Lower leg skin (tissue), 2 donors: Measurements from ENCODE around the genes RBM44 and RAMP1.

GRCh38 chr2:237593719-237594417, 3.3 kb upstream of the RAB17 start:
- PRO-cap, result no peak
- RAMPAGE, long total RNA, 2 experiments, result no peak in any of the 2 experiments

DNA sequence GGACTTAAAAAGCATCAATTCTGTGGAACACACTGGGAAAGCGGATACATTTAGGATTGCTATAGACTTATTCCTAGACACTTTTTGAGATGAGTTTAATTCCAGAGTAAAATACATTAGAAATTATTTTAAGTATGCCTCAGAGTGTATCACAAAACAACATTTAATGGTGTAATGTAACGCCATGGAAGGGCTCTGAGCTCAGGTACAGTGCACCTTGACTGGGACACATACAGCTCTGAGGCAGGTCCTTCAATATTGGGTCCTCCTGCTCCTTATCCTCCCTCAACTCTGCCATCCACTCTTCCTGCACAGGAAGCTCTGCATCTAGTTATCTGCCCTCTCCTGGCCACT, 57.8 kb downstream of the LRRFIP1 start:
- PRO-cap, result no peak
- RAMPAGE, long total RNA, 2 experiments, result no peak in any of the 2 experiments

GRCh38 chr2:237694251-237694964, 67.0 kb downstream of the LRRFIP1 start:
- PRO-cap, result unidirectional peak, plus-strand start at chr2:237694734
- RAMPAGE, long total RNA, 2 experiments, result no peak in any of the 2 experiments

GRCh38 chr2:237714997-237715470, 83.5 kb upstream of the RBM44 start:
- PRO-cap, result no peak
- RAMPAGE, long total RNA, 2 experiments, result no peak in any of the 2 experiments

GRCh38 chr2:237715522-237716159, 82.9 kb upstream of the RBM44 start:
- PRO-cap, result unidirectional peak, plus-strand start at chr2:237715644
- RAMPAGE, long total RNA, 2 experiments, result no peak in any of the 2 experiments

DNA sequence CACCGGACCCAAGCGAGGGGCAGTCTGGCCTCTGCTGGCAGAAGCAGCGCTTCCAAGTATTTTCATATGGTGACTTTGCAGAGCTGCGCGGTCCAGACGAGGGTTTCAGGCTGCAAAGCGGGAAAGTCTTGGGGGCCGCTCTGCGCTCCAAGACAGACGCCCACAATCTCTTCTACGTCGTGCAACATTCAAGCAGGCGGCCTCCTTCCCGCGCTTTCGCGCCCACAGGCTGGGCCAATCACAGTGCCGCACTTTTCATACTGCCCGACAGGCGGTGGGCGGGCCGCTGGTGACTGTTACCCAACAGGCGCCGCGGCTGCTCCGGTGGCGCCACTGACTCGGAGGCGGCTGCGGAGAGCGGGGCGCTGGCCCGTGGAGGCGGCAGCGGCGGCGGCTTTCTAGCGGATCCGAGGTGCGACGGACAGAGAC, at the start of gene RBM44:
Gene RBM44 (plus strand): TSS at position 330 of the 429 bp plus-strand sequence.
- PRO-cap, result no peak
- RAMPAGE, long total RNA, 2 experiments, result no peak in any of the 2 experiments

DNA sequence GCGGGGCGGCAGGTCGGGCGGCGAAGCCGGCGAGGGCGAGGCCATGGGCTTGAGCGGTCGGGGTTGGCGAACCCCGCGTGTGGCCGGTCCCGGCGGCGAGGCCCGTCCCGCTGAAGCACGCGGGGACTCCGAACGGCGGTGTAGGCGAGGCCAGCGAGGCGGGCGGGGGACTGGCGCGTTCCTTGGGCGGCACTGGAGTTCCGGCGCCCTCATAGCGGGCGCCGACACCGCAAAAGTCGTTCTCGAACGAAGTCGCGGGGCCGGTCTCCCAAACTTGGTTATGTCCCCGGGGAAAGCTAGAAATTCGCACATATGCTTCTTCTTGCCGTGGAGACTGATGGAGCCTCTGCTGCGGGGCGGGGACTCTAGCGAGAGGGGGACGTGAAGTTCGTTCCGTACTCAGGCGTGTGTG, 306 bp downstream of the RBM44 start:
- PRO-cap, result no peak
- RAMPAGE, long total RNA, 2 experiments, result no peak in any of the 2 experiments

- PRO-cap, result unidirectional peak, plus-strand start at chr2:237859623
- RAMPAGE, long total RNA, 2 experiments, result start-site peak on the plus strand in 1 of 2 experiments, at chr2:237859617-237859624 at its widest, 23 reads per replicate
These were observed at the start of gene RAMP1 for GRCh38 chr2:237859438-237860623. RAMP1 (plus strand) TSS chr2:237859623.

DNA sequence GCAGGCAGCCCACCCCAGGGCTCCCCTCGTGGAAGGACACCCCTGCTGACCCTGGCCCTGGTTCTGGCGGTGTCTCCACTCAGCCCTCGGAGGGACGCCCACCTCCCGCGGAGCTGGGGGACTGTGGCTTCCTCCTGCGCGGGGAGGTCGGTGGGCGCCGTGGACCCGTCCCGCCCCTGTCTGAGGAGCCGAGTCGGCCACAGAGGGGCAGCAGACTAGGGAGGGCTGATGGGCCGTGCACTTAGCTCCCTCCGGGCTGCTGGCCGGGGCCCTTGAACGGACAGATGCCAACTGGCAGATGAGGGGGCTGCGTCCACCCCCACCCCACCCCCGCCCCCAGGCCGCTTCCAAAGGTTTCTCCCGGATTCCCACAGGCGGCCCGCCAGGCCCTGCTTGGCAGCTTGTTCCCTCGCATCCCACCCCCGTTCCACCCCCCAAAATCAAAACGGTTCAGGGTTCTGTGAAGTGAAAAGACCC, 10.4 kb upstream of the UBE2F start:
- PRO-cap, result unidirectional peak, minus-strand start at position 316 of the sequence
- RAMPAGE, long total RNA, 2 experiments, result no peak in any of the 2 experiments

DNA sequence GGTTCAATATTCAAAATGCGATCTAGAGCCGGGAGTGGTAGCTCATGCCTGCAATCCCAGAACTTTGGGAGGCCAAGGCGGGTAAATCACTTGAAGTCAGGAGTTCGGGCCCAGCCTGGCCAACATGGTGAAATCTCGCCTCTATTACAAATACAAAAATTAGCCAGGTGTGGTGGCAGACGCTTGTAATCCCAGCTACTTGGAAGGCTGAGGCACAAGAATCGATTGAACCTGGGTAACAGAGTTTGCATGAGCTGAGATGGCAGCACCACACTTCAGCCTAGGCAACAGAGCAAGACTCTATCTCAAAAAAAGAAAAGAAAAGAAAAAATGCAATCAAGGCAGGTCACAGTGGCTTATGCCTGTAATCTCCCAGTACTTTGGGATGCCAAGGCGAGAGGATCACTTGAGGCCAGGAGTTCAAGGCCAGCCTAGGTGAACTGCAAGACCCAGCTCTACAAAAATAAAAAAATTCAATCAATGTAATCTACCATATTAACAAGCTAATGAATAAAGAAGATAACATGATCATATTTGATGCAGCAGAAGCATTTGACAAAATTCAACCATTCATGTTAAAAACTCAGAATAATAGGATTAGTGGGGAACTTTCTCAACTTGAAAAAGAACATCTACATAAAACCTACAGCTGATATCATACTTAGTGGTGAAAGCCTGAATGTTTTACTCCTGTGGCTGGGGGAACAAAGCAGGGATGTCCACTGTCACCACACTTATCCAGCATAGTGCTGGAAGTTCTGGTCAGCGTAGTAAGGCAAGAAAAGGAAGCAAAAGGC, 11.8 kb upstream of the ESPNL start:
- PRO-cap, result no peak
- RAMPAGE, long total RNA, 2 experiments, result no peak in any of the 2 experiments

DNA sequence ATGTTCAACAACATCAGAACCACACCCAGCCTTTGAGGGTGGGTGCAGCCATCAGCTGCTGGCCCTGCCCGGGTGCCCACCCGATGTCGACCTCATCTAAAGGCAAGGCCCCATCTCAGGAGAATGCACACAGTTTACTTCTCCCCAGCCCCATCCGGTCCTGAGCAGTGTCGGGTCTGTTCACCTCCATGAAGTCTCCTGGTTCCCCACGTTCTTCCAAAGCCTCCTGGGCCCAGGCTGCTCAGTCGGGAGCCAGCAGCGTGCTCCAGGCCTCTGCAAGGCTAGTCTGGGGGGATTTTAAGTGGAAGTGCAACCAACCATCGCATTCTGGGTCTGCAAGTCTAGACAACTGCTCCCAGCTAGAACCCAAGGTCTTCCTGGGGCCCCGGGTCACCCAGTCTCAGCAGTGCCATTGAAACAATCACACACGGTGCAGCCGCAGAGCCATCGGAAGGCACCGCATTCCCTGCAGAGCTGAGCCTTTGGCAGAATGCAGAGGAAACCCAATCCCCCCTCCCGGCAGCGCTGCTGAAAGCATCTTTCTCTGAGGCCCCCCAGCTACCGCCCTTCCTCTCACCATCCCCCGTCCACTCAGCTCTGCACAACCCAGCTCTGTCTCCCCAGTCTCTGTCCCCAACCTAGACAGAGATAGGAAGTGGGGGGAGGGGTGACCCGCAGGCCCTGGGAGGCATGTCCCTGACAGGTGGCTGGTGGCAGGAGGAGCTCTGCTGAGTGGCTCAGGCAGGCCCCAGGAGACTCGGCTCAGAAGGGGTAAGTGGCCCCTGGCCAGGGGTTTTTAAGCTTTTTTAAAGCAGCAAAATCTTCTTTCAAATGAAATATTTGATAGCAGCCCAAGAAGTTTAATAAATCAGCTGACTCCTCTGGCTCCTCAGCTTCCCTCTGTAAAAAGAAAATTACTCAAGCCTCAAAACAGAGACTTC, 8.6 kb downstream of the ESPNL start:
- PRO-cap, result no peak
- RAMPAGE, long total RNA, 2 experiments, result no peak in any of the 2 experiments

DNA sequence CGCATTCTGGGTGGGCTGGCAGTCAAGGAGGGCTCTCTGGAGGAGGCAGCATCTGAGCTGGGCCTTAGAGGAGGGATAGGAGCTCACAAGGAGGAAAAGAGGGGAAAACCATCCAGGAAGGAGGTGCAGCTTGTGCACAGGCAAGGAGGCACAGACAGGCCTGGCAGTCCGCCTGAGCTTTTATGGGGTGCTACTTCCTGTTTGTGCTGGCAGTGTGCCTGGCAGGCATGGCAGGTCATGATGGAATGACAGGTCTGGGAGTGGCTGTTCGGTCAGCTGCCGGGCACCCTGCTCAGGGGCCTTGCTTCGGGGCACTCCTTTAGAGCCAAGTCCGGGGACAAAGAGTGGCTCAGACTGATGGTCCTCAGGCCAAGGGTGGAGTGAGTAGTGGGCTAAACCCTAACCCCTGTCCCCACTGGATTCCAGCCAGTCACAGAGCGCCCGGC, 3.4 kb downstream of the KLHL30 start:
- PRO-cap, result no peak
- RAMPAGE, long total RNA, 2 experiments, result no peak in any of the 2 experiments

DNA sequence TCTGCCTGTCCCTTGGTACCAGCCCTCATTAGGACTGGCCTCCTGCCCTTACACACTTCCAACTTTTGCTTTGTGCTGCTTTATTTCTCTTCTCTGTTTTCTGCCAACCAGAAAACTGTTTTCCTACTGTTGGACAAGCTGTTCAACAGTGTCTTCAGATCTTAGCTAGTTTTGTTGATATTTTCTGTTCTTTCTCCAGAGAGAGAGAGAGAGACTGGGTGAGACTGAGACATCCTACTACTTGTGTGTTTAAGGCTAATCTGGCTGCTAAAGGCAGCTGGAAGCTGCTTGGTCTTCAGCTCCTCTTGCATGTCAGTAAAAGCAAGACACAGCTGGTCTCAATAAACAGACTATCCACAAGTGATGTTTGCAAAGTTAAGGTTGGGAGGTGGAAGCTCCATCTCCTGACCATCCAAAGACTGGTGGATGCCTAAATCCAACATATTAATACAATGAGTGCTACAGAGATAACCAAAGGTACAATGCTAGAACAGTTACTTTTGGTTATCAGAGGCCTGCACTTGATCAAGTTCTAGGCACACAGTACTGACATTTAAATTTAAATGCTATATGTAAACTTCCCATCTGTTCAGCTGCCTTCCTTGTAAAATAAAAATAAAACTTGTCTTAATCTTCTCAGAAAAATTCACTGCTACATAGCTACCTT, 17.8 kb downstream of the ERFE start:
- PRO-cap, result no peak
- RAMPAGE, long total RNA, 2 experiments, result no peak in any of the 2 experiments

GRCh38 chr2:238272766-238273493, 15.5 kb downstream of the PER2 start:
- PRO-cap, result no peak
- RAMPAGE, long total RNA, 2 experiments, result no peak in any of the 2 experiments

GRCh38 chr2:238287069-238287317, 1.4 kb downstream of the PER2 start:
- PRO-cap, result no peak
- RAMPAGE, long total RNA, 2 experiments, result no peak in any of the 2 experiments

DNA sequence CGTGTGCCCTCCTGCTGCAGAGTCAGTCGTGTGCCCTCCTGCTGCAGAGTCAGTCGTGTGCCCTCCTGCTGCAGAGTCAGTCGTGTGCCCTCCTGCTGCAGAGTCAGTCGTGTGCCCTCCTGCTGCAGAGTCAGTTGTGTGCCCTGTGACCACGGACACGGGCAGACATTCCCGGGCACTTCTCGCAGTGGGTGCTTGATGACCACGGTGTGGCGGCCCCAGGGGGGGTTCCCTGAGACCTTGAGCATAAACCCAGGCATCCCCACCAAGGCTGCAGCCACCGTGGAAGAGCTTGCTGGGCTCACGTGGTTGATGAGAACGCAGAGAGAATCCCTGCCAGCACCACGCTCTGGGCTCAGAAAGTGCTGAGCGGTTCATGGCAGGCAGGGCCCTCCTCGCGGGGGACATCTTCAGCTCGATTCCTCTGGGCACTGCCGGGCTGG, 8.2 kb upstream of the PER2 start:
- PRO-cap, result no peak
- RAMPAGE, long total RNA, 2 experiments, result no peak in any of the 2 experiments

- PRO-cap, result no peak
- RAMPAGE, long total RNA, 2 experiments, result no peak in any of the 2 experiments
These were observed 17.4 kb downstream of the TRAF3IP1 start for GRCh38 chr2:238337589-238338193.

DNA sequence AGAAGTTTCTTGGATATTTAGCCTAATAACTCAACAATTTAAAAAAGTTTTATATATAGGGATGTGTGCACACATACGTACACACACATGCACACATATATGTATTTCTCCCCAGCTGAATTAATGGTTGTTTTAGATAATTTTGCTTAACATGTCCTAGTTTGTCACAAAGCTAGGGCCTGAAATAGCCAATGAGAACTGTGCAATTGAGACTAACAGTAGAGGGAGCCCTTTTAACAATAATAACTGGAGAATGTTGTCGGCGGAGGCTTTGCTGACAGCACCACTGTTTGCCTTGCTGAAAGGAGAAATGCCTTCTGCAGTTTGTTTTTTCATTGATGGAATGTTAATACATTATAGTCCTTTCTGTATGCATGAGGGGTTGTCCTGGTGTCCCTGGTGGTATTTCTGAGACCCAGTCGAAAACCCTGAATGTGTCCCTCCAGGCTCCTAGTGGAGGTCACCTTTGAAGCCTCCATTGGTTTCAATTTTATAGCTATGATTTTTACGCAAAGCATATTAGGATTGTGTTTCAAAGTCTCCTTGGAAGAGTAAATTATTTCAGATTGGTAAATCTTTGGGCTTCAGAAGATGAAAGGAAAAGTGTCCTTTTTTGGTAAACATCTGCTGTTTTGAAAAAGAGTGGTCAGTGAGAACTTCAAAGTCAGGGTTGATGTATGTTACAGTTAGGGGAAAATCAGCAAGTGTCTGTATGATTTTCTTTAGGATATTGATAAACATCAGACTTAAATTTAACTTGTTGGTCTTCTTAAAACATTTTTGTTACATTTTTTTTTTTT, 37.2 kb downstream of the TRAF3IP1 start:
- PRO-cap, result no peak
- RAMPAGE, long total RNA, 2 experiments, result no peak in any of the 2 experiments

DNA sequence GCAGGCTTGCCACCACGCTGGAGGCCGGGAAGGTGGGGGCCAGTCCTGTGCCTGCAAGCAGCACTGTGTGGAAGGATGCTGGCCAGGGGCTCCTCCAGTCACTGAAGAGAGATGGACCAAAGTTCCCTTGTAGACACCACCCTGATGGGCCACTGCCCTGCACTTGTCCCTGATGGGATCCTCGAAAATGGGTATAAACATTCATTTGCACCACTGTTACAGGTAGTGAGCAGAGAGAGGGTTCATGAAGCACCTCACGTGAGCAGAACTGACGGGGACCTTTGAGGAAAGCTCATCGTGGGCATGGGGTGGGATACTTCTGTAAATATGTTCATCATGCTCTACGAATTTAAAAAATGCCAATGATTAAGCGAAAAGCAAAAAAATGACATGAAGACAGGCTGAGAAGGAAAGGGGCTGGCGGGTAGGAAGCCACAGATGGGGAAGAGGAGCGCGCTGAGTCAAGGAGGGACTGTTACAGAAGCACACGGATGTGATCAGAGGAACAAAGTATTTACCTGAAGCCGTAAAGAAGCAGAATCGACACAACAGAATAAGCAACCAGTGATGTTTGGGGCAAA, 45.1 kb upstream of the ASB1 start:
- PRO-cap, result no peak
- RAMPAGE, long total RNA, 2 experiments, result no peak in any of the 2 experiments

- PRO-cap, result no peak
- RAMPAGE, long total RNA, 2 experiments, result no peak in any of the 2 experiments
These were observed 119.8 kb upstream of the TWIST2 start for GRCh38 chr2:238728012-238728461.